Metastatic Pancreatic Carcinoma in the Ovary (tissue), 1 donor: Measurements from ENCODE around the genes AFAP1L1 and ARHGEF37.

GRCh38 chr5:148342920-148343417, 7.6 kb downstream of the SPINK9 start:
- PRO-cap: no peak

GRCh38 chr5:148808638-148809606, 17.5 kb upstream of the ADRB2 start:
- PRO-cap: no peak

DNA sequence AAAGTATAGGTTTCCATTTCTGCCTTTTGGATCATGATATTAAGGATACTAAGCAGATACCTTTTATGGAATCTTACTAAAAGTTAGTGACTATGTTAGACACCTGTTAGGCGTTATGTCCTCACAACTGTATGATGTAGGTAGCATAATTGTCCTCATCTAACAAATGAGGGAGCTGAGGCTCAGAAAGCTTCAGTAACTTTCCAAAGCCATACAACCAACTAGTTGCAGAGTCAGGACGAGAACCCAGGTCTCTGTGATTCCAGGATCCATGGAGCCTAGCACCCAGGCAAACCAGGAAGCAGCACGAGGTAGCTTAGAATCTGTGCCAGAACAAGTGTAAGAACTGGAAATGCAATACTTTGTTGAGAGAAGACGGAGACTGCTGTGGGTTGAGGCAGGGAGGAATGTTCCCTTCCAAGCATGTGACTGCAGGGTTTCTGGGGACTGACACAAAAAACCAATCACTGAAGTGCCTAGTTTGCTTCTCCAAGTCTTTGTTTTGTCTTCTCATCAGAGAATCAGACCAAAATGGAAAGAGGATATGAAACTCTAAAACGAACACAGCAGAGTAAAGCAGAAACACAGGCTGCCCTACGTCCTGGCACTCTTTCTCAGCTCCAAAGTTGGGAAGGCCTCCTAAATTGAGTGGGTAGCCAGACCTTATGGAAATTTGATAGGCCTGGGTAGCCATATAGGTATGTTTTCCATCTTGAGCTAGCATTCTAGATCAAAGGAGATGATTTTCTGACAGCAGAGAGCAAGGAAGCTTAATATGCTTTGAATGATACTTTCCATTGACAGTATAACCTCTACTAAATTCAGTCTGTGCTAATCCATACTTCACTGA, 5.1 kb downstream of the ADRB2 start:
- PRO-cap: no peak

DNA sequence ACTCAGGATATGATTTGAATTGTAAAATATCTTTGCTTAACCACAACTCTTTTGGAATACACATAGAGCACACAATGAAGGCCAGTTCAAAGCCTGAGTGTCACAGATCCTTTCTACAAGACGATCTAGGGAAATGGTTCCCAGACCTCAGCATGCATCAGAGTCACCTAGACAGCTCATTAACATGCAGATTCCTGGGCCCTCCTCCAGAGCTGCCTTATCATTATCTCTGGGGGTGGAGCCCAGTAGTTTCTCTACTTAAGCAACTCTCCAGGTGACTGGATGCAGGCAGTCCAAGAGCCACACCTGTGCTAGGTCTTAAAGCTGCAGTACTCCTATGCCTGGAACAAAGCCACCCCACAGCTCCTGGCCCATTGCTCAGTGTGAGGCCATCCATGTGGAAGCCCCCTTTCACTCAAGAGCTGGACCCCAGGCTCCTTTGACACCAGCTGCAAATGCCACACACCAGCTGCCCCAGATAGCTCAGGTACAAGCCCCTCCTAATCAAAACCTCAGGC, 106.2 kb downstream of the SH3TC2 start:
- PRO-cap: no peak

DNA sequence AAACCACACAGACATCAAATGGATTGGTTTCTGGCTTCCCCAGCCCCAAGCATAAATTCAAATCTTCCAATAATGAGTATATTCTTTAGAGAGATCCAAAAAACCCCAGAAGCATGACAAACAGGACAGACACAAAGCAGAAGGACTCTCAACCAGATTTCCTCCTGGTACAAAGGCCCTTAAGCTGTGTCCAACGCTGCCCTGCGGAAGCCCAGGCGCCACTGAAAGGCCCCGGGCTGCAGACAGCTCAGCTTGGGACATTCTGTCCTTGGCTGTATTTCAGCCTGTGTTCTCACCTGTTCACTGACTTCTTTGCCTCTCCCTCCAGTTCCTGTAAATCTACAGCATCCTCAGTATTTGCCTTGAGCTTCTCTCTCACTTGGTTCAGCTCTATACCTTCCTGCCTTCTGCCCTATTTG, 96.6 kb downstream of the SH3TC2 start:
- PRO-cap: no peak

GRCh38 chr5:149177804-149178479, 36.6 kb downstream of the ABLIM3 start:
- PRO-cap: no peak

GRCh38 chr5:149271276-149271450, 496 bp upstream of the AFAP1L1 start:
- PRO-cap: no peak

- PRO-cap: bidirectional peak, plus-strand start at chr5:149271859, minus-strand start at chr5:149271741
Measured at GRCh38 chr5:149271451-149272269, at the start of gene AFAP1L1. Gene AFAP1L1, plus strand, starts transcription at chr5:149271859.

GRCh38 chr5:149304230-149304867, 32.7 kb downstream of the AFAP1L1 start:
- PRO-cap: no peak

DNA sequence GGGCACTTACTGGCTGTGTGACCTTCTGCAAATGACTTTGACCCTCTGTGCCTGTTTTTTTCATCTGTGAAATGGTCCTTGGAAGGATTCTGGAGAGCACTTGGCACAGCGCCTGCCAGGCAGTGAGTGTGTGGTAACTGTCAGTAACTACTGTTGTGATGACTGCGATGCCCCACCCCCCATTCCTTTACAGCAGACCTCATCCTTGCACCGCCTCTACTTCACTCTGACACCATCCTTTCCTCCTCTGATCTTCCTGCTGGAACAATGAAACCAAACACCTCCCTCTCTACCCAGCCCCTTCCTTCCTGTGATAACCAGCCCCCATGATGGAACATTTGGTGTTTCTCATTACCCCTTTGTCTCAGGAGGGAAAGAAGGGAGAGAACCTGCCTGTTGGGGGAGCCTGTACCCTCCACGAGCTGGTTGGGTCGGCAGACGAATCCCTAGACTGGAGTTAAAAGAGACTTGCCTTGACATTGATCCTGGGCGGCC, 34.4 kb upstream of the GRPEL2 start:
- PRO-cap: no peak

GRCh38 chr5:149335394-149335919, 9.8 kb upstream of the GRPEL2 start:
- PRO-cap: no peak

DNA sequence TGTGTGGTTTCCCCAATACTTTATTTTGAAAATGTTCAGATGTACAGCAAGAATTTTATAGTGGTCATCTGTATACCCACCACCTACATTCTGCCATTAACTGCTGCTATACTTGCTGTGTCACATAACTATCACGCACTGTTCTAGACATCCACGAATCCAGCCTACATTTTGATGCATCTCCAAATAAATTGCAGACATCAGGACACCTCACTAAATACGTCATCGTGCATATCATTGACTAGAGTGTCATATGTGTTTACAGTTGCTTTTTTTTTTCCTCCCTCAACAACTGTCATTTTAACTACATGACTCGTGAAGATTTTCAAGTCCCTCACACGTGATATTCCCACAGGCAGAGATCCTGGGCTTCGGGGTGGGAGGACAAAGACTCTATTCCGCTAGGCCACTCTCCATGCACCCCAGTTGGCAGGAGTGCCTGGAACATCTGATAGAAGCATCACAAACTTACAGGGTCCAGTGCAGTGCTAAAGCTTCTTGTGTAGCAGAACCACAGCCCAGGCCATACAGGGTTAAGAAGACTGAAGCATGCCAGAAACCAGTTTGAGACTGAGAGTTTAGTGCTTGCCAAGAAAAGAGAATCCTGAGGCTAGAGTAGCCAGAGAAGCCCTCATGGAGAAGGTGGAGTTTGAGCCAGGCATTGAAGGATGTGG, 1.1 kb downstream of the PCYOX1L start:
- PRO-cap: no peak

DNA sequence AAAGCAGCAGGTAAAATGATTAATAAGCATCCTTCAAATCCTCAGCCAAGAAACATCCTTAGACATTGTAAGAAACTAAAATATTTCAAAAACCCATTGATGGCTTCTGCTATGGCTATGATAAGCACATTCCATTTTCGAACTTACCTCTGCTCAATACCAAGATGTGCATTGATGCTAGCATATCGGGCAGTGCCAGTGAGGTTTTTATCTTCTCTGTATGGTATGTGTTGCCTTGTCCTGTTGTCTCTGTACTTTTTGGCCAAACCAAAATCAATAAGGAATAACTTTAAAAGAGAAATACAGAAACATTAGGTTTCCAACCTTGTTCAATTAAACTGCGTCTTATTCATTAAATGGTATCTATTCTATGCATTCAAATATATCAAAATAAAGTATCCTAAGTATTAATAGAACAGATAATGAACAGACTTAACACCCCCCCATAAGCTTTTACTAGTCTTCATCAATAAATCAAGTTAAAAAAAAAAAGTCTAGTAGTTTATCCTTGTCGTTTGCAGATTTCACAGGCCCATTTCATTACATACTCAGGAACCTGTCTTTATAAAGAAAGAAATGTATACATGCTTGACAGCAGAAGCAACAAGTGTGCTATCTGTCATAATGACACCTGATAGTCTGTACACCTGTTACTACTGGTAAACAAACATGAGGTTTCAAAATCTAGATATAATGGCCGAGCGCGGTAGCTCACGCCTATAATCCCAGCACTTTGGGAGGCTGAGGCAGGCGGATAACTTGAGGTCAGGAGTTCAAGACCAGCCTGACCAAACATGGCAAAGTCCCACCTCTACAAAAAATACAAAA, 38.1 kb downstream of the CSNK1A1 start:
- PRO-cap: no peak

DNA sequence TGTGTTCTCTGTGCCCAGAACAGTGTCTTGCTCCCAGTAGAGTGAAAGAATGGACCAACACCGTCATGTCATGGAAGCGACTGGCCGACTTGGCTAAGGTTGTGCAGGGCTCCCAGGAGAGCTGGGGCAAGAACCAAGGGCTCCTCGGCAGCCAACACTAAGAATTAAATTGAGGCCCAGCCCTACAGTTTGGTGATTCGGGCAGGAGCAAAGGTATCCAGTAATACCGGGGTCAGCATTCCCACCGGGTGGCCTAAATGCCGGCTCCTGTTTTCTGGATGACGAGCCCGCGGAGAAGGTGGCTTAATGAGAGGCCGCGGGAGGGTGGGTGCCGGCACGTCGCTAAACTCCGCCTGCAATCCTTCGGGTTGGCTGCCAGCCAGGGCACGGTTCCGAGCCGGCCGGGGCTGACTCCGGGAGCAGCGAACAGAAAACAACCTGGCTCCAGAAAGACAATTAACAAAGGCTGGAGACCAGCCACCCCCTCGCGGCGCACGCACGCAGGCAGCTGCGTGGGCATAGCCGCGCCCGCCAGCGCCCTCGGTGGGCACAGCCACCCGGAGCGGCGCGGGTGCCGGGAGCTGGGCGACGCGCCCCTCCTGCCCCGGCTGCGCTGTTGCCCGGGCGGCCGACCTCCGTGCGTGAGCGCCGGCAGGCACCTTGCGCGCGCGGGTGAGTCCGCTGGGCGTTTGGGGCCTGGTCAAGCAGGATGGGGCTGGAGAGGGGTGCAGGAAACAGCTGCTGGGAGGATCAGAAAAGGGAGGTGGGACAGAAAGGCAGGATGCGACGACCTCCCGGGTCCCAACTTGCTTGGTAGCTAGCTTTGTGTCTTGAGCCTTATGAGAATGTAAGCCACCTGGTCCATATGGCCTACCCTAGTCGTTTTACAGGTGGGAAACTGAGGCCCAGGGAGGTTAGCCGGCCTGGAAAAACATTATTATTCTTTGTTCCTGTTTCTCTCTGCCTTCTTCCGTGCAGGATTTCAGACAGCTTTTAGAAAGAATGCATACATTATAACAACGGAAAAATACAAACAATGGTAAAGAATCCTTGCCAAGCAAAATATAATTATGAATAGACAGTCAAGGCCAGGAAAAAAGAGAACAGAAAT, at the start of gene ARHGEF37:
TSS of gene ARHGEF37 (plus strand) at position 546 of the 1,111 bp plus-strand sequence.
- PRO-cap: no peak

GRCh38 chr5:149600914-149601951, 19.9 kb downstream of the ARHGEF37 start:
- PRO-cap: no peak

GRCh38 chr5:149621488-149622101, 40.3 kb downstream of the ARHGEF37 start:
- PRO-cap: no peak

- PRO-cap: no peak
Measured at GRCh38 chr5:149628625-149629541, 47.6 kb downstream of the ARHGEF37 start.

- PRO-cap: no peak
Measured at GRCh38 chr5:149632243-149633443, 51.3 kb downstream of the ARHGEF37 start.

GRCh38 chr5:149658199-149658728, 71.8 kb upstream of the PPARGC1B start:
- PRO-cap: no peak

GRCh38 chr5:149702674-149702987, 27.5 kb upstream of the PPARGC1B start:
- PRO-cap: no peak